Keratinocyte (primary cell): Measurements from ENCODE around the gene SCAF4.

CAGE:
- cytosol, long polyA minus RNA, result no peak
- cytosol, long polyA plus RNA, result no peak
- long polyA plus RNA, result no peak
- nucleus, long polyA minus RNA, result no peak
- nucleus, long polyA plus RNA, result no peak
Measured at GRCh38 chr21:31555604-31556226, 103.8 kb upstream of the SOD1 start.

GRCh38 chr21:31668940-31669986 lies 9.8 kb downstream of the SOD1 start:
CAGE:
- cytosol, long polyA minus RNA, result no peak
- cytosol, long polyA plus RNA, result no peak
- long polyA plus RNA, result no peak
- nucleus, long polyA minus RNA, result no peak
- nucleus, long polyA plus RNA, result no peak

GRCh38 chr21:31701563-31702023 lies 30.3 kb downstream of the SCAF4 start:
CAGE:
- cytosol, long polyA minus RNA, result no peak
- cytosol, long polyA plus RNA, result no peak
- long polyA plus RNA, result no peak
- nucleus, long polyA minus RNA, result no peak
- nucleus, long polyA plus RNA, result no peak

GRCh38 chr21:31730678-31731764 lies 897 bp downstream of the SCAF4 start:
CAGE:
- cytosol, long polyA minus RNA, result no peak
- cytosol, long polyA plus RNA, result no peak
- long polyA plus RNA, result no peak
- nucleus, long polyA minus RNA, result no peak
- nucleus, long polyA plus RNA, result no peak

CAGE:
- cytosol, long polyA minus RNA, result no peak
- cytosol, long polyA plus RNA, result no peak
- long polyA plus RNA, result no peak
- nucleus, long polyA minus RNA, result no peak
- nucleus, long polyA plus RNA, result start-site peak on the minus strand at chr21:31731948-31731967, 37 and 35 reads in 2 replicates; start-site peak on the minus strand at chr21:31732059-31732093, 60 and 26 reads in 2 replicates
Measured at GRCh38 chr21:31731765-31732158, at the start of gene SCAF4. TSS of gene SCAF4 (minus strand) at chr21:31732118.

DNA sequence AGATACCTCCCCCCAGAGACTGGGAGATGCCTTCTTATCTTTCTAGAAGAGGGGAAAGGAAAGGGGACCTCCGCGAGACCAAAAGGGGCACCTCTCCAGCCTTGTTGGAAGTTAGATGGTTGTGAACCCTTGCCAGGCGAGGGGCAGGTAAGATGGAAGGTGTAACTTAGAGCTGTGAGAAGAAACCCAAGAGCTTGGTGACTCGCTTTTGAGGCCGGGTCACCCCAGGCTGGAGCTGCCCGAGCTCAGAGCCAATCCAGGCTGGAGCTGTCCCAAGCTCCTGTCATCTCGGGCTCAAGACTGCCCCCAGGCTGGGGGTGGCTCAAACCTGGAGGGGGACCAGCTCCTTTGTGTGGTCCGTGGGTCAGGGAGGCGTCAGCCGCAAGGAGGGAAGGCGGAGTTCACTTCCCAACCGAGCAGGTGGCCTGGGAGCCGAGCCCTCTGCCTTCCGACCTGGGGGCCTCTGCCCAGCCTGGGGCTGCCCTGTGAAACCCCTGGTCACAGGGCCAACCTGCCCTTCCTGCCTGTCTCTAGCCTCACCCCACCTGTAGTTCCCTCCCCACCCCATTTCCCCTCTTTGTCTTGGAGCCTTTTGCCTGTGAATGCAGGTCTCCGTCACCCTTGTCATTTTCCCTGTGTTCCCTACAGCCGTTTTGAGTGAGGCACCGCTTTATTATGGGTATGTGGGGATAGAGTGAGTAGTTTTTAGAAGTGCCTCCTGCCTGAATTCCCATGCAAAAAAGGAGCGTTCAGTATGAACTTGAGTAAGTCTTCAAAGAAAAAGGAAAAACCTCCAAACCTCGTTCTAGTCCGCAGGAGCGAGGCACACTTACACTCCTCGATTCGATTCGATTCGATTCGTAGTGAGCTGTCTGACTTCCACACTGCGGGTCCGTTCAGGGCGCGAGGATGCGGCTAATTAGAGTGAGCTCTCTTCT lies 2.2 kb downstream of the HUNK start:
CAGE:
- cytosol, long polyA minus RNA, result no peak
- cytosol, long polyA plus RNA, result no peak
- long polyA plus RNA, result no peak
- nucleus, long polyA minus RNA, result no peak
- nucleus, long polyA plus RNA, result no peak

DNA sequence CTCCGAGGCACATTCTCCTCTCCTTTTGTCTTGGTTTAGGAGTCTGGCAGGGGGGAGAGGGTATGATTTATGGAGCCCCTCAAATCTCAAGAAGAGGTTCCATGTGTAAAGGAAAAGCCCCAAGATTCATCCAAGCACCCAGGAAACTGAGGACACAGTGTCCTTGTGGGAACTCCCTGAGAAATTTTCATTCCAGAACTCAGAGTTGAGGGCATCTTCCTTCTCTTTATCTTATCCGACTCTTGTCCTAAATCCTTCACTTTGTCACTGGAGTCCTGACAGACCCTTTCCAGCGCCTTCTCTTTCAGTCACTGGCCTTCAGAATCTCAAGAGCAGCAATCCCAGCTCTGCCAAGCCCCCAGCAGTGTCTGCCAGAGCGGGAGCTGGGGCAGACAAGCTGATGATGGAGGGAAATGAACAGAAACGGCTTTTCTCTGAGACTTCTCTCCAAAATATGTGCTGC lies 32.4 kb downstream of the MIS18A start:
CAGE:
- cytosol, long polyA minus RNA, result no peak
- cytosol, long polyA plus RNA, result no peak
- long polyA plus RNA, result no peak
- nucleus, long polyA minus RNA, result no peak
- nucleus, long polyA plus RNA, result no peak

DNA sequence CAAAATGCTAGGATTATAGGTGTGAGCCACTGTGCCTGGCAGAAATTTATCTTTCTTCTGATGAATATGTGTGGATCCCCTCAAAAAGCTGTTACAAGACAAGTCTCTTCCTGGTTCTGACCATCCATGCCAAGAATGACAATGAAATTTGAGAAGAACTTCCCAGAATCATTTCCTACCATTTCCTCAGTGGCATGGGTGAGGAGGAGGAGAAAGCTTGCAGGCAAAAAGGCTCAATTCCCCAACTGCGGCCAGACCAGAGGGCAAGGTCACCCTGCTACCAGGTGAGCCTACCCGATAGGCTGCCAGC lies 16.9 kb downstream of the MRAP start:
CAGE:
- cytosol, long polyA minus RNA, result no peak
- cytosol, long polyA plus RNA, result no peak
- long polyA plus RNA, result no peak
- nucleus, long polyA minus RNA, result no peak
- nucleus, long polyA plus RNA, result no peak

DNA sequence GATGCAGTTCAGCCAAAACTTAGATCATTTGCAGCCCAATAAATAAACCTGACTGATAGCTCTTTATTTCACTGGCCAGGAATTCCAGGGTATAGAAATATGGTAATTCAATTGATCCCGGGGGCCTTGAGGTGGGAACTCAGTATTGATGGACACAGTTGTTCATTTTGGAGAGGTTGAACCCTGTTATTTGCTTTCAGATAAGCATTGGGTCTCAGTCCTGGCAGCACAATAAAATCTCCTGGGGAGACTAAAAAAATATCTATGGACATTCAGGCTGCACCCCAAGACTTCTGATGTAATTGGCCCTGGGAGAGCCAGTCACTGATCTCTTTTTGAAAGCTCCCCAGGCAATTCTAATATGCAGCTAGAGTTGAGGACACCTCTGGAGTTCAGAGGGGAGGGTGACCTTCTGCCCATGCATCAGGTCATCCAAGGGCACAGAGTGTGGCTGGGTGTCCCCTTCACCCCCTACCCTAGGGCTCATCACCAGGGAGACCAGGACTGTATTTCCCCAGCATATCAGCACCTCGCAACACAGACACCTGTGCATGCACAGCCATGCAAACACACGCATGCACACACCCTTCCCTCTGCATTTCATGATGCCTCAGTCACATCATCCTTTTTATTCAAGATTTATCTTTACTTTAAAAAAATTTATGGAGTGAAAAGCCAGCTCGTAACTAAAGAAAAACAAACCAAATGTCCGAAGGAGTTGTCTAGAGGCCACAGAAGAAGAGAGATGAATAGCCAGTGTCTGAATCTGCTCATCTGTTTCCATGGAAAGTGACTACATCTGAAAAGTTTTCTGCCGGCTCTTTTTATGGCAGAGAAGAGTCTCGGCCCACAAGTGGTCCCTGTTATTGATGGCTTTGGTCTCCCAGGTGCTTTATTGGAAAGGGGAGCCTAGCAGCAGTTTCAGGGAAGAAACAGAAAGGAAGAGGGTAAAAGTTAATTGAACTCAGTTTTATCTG lies 5.3 kb downstream of the EVA1C start:
CAGE:
- cytosol, long polyA minus RNA, result no peak
- cytosol, long polyA plus RNA, result no peak
- long polyA plus RNA, result no peak
- nucleus, long polyA minus RNA, result no peak
- nucleus, long polyA plus RNA, result no peak

DNA sequence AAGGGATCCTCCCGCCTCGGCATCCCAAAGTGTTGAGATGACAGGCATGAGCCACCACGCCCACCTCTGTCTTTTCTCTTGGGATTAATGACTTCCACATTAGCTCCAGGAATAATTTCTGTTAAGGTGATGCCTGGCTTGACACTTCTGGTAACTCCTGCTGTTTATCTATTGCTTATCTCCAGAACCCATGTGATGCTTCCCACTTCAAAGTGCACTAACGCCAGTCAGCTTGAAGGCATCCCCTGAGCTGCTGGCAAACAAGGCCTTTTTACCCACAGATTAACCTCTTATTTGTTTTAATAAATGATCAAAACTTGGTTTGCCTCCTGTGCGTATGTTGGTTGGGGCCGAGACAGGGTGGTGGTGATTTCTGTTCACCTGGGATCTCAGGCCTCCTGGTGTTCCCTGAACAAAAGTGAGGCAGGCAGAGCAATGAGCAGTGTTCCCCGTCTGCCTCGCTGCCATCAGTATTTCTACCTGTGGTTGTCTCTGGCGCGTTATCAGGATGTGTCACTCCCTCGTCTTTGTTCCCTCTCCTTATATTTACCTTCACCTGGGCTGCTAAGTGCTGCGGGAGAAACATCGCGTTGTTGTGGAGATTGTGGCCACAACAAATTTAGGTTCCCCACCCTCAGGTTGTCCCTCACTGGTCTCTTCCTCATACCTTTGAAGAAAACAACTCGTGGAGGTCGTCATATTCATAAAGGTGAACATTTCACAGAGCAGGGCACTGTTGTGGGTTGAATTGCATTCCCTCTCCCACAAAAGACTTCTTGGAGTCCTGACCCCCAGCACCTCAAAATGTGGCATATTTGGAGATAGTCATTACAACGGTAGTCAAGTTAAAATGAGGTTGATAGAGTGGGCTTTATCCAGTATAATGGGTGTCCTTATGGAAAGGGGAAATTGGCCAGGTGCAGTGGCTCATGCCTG lies 20.7 kb downstream of the EVA1C start:
CAGE:
- cytosol, long polyA minus RNA, result no peak
- cytosol, long polyA plus RNA, result no peak
- long polyA plus RNA, result no peak
- nucleus, long polyA minus RNA, result no peak
- nucleus, long polyA plus RNA, result no peak

DNA sequence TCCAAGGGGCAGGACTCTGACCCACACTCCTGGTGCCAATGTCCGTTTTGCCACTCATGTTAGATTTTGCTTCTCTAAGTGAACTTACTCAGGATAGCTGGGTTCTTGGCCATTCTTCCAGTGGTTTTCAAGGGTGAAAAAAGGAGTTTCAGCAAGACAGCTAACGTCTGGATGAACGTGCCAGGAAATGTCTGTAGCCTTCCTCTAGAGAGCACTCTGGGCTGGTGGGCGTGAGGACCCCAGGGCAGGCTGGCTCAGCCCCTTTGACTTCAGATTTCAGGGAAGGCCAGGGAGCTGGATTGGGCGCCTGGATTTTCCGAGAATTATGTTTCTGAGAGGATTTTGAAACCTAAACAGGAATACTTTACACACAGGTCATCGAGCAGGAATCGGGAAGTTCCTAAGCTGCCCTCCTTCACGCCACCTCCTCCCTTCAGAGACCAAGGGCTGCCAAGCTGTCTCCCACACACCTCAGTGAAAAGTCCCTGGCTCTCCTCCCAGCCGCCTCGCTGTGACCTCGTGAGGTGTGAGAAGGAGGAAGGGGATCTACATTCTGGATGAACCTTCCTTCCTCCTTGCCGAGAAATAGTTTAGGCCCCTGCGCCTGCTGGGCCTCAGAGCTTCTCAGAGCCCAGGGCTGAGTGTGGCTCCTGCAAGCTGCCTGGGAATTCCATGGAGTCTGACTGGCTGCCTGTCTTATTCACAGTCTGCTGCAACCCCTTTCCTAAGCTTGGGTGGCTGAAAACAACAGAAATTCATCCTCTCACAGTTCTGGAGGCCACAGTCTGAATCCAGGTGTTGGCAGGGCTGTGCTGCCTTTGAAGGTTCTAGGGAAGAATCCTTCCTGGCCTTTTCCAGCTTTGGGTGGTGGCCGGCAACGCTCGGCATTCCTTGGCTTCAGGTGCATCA lies 38.6 kb downstream of the EVA1C start:
CAGE:
- cytosol, long polyA minus RNA, result no peak
- cytosol, long polyA plus RNA, result no peak
- long polyA plus RNA, result no peak
- nucleus, long polyA minus RNA, result no peak
- nucleus, long polyA plus RNA, result no peak

GRCh38 chr21:32493020-32493810 lies 80.7 kb downstream of the EVA1C start:
CAGE:
- cytosol, long polyA minus RNA, result no peak
- cytosol, long polyA plus RNA, result no peak
- long polyA plus RNA, result no peak
- nucleus, long polyA minus RNA, result no peak
- nucleus, long polyA plus RNA, result no peak

DNA sequence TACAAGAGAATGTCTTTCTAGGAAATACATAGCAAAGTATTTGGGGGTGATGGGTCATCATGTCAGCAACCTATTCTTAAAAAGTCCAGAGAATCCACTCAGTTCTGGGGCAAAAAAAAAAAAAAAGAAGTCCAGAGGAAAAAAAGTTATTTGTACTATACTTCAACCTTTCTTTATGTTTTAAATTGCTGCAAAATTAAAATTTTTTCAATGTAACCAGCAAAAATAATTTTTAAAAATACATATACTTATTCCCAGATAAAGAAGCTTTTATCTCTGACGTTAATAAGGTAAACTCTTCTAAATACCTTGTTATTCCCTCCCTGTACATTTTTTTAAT lies 21.5 kb downstream of the SYNJ1 start:
CAGE:
- cytosol, long polyA minus RNA, result no peak
- cytosol, long polyA plus RNA, result no peak
- long polyA plus RNA, result no peak
- nucleus, long polyA minus RNA, result no peak
- nucleus, long polyA plus RNA, result no peak

DNA sequence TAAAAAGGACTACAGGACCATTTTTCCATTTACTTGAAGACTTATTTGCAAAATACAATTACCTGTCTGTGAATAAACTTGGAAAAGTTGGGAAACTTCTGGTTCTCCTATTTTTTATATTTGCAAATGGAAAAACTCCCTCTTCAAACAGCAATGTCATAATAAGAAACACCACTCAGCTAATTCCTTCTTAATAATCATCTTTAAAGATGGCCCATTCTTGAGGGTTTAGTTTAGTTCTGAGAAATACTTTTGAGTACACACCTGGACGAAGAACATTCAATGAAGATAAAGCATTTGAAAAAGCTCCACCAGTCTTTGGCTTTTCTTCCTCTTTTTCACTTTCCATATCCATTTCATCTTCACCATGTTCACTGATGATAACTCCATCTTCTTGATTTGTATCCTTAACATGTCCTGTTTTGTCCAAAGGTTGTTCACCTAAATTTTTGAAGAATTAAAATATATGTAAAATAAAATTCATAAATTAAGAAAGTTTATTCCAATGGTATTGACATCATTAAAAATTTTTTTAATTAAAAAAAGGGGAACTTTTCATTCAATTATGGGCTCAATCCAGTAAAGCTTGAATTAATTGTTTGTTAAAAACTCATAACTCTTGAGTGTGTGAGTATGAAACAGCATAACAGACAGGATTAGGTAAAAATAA lies 7.3 kb downstream of the PAXBP1 start:
CAGE:
- cytosol, long polyA minus RNA, result no peak
- cytosol, long polyA plus RNA, result no peak
- long polyA plus RNA, result no peak
- nucleus, long polyA minus RNA, result no peak
- nucleus, long polyA plus RNA, result no peak

GRCh38 chr21:33019713-33020226 lies 6.0 kb upstream of the OLIG2 start:
CAGE:
- cytosol, long polyA minus RNA, result no peak
- cytosol, long polyA plus RNA, result no peak
- long polyA plus RNA, result no peak
- nucleus, long polyA minus RNA, result no peak
- nucleus, long polyA plus RNA, result no peak

CAGE:
- cytosol, long polyA minus RNA, result no peak
- cytosol, long polyA plus RNA, result no peak
- long polyA plus RNA, result no peak
- nucleus, long polyA minus RNA, result no peak
- nucleus, long polyA plus RNA, result no peak
Measured at GRCh38 chr21:33075722-33076212, 5.8 kb downstream of the OLIG1 start.

DNA sequence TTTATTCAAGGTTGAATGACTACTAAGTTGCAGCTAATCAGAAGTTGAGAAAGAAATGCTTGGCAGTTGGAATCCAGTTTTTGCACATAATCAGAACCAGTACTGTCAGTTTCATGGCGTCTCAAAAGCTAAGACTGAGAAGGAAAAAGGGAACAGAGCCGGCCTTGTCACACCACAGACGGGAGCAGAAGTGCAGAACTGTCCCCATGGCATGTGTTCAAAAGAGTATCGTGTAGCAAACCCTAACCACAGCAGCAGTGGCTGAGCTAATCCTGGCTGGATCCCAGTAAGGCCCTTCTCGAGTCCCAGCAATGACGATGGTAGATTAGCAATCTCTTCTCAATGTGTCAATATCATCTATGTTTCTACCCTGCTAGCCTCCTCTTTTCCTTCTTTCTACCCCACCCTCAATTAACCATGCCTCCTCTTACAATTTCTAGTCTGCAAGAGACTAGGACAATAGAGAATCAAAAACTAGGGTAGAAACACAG lies 31.0 kb upstream of the IFNAR2 start:
CAGE:
- cytosol, long polyA minus RNA, result no peak
- cytosol, long polyA plus RNA, result no peak
- long polyA plus RNA, result no peak
- nucleus, long polyA minus RNA, result no peak
- nucleus, long polyA plus RNA, result no peak

DNA sequence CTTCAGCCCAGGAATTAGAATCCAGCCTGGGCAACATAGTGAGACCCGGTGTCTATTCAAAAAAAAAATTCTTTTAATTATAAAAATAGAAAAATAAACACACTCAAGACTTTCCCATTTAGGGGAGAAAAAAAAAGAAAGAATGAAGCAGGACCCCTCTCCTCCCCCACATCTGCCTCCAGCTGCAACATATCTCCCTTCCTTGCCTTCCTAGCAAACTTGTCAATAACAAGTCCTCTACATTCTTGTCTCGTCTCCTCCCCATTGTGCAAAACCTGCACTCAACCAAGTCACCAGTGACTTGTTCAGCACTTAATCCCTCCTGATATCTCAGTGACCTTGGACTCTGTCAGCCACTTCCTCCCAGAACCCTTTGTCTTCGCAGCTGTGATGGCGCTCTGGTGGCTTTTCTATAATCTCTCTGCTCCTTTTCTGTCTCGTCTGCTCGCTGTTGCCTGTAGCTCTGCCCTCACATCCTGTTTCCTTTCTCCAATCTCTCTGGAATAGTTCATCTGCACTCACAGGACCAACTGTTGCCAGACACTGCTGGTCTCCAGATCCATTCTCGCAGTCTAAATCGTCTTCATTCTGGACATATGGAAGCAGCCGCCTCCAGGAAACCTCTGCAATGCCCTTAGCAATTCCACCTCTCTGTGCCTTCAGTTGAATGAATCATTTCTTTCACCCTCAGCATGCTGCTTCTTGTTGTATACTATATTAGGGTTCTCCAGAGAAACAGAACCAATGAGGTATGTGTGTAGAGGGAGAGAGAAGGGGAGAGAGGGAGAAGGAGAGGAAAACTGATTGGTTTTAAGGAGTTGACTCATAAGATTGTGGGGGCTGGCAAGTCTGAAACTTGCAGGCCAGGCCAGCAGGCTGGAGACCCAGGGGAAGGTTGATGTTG lies 17.5 kb upstream of the IFNAR2 start:
CAGE:
- cytosol, long polyA minus RNA, result no peak
- cytosol, long polyA plus RNA, result no peak
- long polyA plus RNA, result no peak
- nucleus, long polyA minus RNA, result no peak
- nucleus, long polyA plus RNA, result no peak

CAGE:
- cytosol, long polyA minus RNA, result no peak
- cytosol, long polyA plus RNA, result no peak
- long polyA plus RNA, result no peak
- nucleus, long polyA minus RNA, result no peak
- nucleus, long polyA plus RNA, result no peak
Measured at GRCh38 chr21:33295947-33297295, 28.3 kb upstream of the IFNAR1 start.

DNA sequence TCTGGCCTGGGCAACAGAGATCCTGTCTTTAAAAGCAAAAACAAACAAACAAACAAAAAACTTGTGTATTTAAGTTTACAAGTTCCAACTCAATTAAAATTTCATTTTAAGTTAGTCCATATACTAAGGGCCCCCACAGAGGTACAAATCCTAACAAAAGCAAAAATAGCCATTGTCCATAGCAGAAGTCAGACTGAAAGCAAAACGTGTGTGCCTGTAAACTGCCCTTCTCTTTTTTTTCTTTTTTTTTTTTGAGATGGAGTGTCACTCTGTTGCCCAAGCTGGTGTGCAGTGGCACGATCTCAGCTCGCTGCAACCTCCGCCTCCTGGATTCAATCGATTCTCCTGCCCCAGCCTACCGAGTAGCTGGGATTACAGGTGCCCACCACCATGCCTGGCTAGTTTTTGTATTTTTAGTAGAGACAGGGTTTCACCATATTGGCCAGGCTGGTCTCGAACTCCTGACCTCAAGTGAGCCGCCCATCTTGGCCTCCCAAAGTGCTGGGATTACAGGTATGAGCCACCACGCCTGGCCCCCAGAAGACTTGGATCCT lies 11.5 kb upstream of the IFNGR2 start:
CAGE:
- cytosol, long polyA minus RNA, result no peak
- cytosol, long polyA plus RNA, result no peak
- long polyA plus RNA, result no peak
- nucleus, long polyA minus RNA, result no peak
- nucleus, long polyA plus RNA, result no peak